AG04449 (cell line): ENCODE measurements around a stretch of chr14.

DNA sequence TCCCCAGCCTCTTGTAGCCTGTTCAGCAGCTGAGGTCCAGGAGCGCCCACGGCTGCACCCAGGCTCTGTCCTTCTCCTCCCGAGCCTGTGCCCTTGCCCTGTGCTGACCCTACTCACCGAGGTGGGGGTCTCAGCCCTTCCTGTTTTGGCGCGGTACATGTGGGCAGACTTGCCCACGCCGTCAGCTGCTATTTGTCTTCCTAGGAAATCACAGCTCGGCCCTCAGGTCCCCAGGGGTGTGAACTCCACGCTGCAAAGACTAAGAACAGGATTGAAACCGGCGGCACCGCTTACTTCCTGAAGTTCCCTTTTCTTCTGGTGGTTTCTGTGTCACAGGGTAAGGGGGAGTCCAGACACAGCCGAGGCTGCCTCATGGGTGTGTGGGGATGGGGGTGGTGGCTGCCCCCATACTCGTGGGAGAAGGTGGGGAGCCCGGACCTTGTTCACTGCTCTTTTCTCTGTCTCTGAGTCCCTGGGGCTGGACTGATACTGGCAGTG lies 121.9 kb downstream of the TMEM121 start:
- RRBS: no CpG with 5 or more reads among the region's 16 CpGs

DNA sequence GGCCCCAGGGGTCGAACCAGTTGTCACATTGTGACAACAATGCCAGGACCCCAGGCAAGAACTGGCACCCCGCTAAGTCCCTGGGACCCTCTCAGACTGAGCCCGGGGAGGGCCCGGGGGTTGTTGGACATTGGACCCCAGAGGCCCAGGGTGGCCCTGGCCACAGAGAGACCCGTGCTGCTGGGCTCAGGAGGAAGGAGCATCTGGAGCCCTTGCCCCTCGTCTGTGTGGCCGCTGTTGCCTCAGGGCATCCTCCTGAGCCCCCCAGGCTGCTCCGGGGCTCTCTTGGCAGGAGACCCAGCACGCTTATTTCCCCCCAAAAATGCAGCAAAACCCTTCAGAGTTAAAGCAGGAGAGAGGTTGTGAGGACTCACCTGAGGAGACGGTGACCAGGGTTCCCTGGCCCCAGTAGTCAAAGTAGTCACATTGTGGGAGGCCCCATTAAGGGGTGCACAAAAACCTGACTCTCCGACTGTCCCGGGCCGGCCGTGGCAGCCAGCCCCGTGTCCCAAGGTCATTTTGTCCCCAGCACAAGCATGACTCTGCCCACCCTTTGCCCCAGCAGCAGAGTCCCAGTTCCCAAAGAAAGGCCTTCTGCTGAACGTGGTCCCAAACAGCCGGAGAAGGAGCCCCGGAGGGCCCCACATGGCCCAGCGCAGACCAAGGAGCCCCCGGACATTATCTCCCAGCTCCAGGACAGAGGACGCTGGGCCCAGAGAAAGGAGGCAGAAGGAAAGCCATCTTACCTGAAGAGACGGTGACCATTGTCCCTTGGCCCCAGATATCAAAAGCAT lies 337.7 kb downstream of the TMEM121 start:
- RRBS: 69% methylated on average over 3 of the region's 22 CpGs

- RRBS: no CpG with 5 or more reads among the region's 4 CpGs
Measured at GRCh38 chr14:105948942-105949533, 422.7 kb downstream of the TMEM121 start.

- RRBS: no CpG with 5 or more reads among the region's 3 CpGs
Measured at GRCh38 chr14:106108368-106108590, 581.9 kb downstream of the TMEM121 start.

GRCh38 chr14:106174063-106174519 lies 647.7 kb downstream of the TMEM121 start:
- RRBS: no CpG with 5 or more reads among the region's 5 CpGs

DNA sequence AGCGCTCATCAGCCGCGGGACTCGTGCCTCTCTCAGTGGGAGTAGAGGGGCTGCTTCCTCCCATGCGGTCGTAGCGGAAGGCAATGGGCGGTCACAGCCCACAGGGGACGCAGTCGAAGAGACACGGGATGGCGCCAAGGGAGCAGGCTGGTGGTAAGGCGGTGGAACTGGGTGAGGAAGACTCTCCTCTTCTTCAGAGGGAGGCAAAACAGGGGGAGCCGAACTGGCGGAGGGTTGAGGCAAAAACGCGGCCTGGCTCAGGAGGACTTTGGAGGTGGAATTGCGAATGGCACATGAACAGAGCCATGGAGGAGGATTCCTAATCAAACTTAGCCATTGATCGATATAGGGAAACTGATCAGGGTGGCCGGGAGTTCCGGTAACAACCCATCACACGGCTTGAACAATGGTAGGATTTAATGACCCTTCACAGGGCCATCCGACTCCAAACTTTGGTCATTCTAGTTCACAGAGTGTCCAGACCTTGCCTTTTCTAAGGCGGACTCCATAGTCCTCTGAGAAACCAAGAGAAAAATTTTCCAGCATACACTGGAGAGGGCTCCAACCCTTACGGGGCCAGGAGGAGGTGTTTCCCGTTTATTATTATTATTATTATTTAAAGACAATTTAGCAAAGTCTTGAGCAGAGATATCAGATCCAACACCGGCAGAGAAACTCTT lies 677.9 kb downstream of the TMEM121 start:
- RRBS: no CpG with 5 or more reads among the region's 27 CpGs

- RRBS: no CpG with 5 or more reads among the region's 6 CpGs
Measured at GRCh38 chr14:106211361-106211804, 685.0 kb downstream of the TMEM121 start.

- RRBS: no CpG with 5 or more reads among the region's 7 CpGs
Measured at GRCh38 chr14:106592960-106593366, 1066.6 kb downstream of the TMEM121 start.